Kidney epithelial cell (primary cell): ENCODE measurements around a stretch of chr11.

GRCh38 chr11:9758249-9759350 is 94.7 kb downstream of the SWAP70 start:
- RAMPAGE, long total RNA = no peak
- RRBS = 1% methylated on average over 16 of the region's 88 CpGs

DNA sequence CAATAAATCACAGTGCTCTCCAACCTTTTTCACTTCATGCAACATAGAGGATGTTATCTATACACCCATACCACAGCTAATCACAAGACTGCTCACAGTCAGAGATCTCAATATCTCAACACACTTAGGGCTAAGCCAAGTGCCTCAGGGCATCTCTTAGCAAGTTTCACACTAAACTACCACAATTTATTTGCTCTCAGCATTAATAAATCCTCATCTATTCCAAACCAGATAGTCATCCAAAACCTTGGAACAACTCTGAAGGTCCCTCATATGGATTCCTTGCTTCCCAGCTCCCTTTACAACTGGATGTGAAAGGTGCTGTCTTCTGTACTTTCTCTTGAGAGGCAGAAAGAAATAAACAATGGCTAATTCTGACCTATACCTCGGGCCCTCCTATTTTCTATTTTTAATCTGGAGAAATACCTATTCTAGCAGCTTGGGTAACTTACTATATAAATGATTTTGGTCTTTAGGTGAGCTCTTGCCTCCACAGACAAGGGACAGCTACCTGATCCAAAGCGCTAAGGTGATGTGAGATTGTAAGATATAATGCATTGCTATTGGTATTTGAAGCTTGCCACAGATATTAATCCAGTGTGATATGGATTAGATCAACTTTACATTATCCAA is 129.2 kb downstream of the SBF2 start:
- RAMPAGE, long total RNA = no peak
- RRBS = no CpG with 5 or more reads among the region's 2 CpGs

GRCh38 chr11:10209284-10209794 is 84.7 kb downstream of the SBF2 start:
- RAMPAGE, long total RNA = no peak
- RRBS = no CpG with 5 or more reads among the region's 5 CpGs

- RAMPAGE, long total RNA = no peak
- RRBS = no CpG with 5 or more reads among the region's 2 CpGs
These were observed 21.5 kb downstream of the ADM start for GRCh38 chr11:10326274-10326805.

DNA sequence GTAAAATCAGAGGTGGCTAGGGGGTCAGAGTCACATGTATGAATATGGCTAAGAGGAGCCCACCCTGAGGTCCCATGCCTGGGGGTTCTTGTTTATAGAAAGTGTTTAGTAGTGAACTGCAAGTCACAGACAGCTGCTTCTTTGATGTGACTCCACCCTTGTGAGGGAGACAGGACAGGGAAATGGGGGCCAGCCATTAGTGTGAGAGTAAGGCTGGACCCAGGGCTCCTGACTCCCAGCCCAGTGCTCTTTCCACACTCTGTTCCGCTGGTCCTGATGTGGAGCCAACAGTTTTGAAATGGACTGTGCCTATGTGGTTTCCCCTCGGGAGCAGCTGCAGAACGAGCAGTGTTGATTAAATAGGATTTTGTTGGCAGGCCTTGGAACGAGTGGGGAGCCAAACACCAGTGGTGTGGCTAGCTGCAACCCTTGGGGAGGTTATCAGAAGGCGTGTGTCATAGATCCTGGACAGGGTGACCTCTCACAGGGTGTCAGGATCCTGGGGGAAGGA is 66.6 kb upstream of the AMPD3 start:
- RAMPAGE, long total RNA = no peak
- RRBS = no CpG with 5 or more reads among the region's 5 CpGs

DNA sequence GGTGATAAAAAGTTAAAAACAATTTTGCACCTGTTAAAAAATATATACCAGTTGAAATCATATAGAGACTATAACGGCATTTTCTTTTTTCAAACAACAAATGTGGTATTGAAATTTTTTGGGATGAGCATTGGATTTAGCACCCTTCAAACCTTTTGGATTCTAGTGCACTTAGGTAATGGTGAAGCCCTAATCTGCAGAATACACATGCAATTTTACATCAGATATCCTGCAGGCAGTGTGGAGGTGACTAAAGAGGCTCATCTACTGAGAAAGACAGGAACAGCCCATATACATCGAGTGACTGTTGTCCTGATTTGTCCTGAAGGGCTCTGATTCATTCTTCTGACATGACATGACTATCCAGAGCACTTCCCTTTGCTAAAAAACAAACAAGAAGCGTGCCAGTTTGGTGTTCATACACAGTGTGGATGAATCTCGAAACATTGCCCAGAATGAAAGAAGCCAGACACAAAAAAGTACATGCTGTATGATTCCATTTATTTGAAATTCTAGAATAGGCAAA is 48.1 kb upstream of the AMPD3 start:
- RAMPAGE, long total RNA = no peak
- RRBS = no CpG with 5 or more reads among the region's 4 CpGs

- RAMPAGE, long total RNA = no peak
- RRBS = 3% methylated on average over 4 of the region's 20 CpGs
These were observed 1.1 kb downstream of the AMPD3 start for GRCh38 chr11:10455799-10456886.

DNA sequence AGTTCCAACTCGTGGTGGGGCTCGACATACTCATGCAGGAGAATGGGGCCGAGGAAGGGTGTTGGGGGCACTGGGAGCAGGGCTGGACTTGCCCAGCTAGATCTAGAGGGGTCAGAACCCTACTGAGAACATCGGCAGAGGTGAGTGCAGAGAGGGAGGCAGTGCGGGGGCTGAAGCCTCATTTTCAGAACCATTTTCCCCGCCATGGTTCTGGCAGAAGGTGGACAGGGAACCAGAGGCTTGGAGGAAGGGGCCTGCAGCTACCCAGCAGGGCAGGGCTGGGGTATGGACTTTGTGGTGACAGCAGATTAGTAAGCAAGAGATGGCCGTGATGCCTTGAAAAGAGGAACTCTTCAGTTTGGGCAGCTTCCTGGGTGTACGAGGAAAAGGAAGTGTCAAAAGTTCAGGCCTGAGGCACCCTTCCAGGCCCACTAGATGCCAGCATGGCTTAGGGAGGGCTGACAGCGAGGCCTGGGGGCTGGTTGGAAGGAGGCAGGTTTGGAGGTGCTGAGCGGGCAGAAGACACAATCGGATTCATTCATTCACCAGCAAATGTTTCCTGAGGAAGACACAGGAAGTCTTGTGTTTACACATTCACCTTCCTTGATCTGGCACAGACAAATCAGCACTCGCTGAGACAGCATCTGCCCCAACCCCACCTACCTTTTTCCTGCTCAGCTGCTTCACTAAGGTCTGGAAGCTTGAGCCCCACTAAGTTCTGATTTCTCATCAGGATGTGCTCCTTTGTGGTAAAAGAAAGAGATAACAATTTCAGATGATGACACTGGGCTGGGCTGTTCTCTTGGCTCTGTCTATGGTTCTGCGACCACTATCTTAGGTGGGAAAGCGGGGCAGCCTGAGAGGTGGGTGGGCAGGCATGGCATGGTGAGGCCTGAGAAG is 54.9 kb upstream of the LYVE1 start:
- RAMPAGE, long total RNA = no peak
- RRBS = no CpG with 5 or more reads among the region's 14 CpGs

GRCh38 chr11:10846363-10846984 is 11.4 kb downstream of the ZBED5 start:
- RAMPAGE, long total RNA = no peak
- RRBS = no CpG with 5 or more reads among the region's 1 CpG

- RAMPAGE, long total RNA = no peak
- RRBS = no CpG with 5 or more reads among the region's 6 CpGs
These were observed 42.1 kb upstream of the ZBED5 start for GRCh38 chr11:10899948-10900289.

DNA sequence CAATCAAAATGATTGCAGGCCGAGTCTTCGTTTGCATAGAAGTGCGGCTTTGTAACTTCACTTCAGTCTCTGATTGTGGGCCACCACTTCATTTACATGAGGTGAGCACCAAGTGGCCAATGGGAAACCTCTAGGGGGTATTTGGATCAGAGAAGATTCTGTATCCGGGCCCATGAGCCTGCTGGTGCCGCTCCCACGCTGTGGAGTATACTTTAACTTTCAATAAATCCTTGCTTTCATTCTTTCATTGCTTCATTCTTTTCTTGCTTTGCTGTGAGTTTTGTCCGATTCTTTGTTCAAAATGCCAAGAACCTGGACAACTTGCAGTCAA is 50.9 kb upstream of the ZBED5 start:
- RAMPAGE, long total RNA = no peak
- RRBS = no CpG with 5 or more reads among the region's 7 CpGs

GRCh38 chr11:11147965-11148475 is 205.0 kb downstream of the CSNK2A3 start:
- RAMPAGE, long total RNA = no peak
- RRBS = no CpG with 5 or more reads among the region's 8 CpGs

GRCh38 chr11:11449313-11449916 is 96.4 kb upstream of the CSNK2A3 start:
- RAMPAGE, long total RNA = no peak
- RRBS = no CpG with 5 or more reads among the region's 4 CpGs

- RAMPAGE, long total RNA = no peak
- RRBS = no CpG with 5 or more reads among the region's 4 CpGs
These were observed 59.9 kb downstream of the DKK3 start for GRCh38 chr11:11948244-11949207.

GRCh38 chr11:11963156-11963505 is 45.3 kb downstream of the DKK3 start:
- RAMPAGE, long total RNA = no peak
- RRBS = no CpG with 5 or more reads among the region's 7 CpGs

DNA sequence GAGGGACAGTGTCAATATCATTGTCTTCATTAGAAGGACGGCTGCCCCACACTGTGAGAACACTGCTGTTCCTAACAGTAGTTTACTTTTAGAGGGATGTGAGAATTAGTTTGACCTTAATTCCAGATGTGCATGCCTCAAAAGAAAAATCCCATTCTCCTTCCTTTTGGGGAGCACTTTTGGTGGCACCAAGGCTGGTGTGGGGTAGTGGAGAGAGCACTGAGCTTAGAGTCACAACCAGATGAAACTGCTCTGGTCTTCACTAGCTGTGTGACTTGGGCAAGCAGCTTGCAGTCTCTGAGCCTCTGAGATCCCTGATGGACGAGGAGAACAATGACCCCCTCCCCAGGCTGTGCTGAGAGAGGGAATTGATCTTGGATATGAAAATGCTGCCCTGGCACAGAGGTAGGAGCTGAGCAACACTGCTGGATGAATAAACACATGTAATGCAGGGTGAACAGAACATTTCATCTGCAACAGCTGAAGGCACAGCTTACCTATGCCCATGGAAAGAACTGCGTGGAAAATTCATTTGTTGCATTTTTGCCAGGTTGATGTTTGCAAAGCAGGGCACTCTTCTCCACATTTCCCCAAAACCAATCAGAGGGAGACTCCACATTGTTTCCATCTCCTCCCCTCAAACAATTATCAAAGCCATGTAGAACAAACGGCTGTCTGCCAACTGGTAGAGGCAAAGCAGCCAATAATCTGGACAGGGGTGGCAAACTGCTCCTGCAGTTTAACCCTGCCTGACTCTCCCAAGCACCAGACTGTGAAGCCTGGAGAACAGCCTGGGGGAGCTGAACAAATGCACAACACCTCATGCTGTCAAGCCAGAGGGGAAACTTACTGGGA is 44.7 kb downstream of the DKK3 start:
- RAMPAGE, long total RNA = no peak
- RRBS = no CpG with 5 or more reads among the region's 4 CpGs

DNA sequence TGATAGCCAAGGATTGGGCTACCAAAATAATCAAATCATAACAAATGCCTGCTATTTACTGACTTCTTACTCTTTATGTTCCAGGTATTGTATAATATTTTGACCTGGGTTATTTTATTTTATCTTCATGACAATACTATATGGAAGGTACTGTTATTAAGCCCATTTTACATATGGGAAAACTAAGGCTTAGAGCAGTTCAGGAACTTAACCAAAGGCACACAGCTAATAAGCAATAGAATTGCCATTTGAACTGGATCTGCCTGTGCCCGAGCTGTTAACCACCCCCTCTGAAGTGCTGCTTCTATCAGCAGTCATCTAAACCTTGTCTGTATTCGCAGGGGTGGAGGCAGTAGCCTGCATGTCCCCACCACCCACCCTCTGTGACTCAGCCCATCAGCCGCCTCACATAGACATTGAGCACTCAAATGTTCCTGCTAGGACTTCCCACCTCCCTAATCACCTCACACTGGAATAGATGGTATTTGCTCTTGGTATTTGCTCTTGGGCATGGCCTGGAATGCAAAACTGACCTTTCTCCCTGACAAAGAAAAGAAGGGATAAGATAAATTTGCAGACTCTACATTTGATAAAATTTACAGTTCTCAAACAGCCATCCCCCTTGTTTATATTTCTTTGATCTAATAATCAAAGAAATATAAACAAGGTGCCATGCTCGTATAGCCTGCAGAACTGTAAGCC is 16.2 kb downstream of the DKK3 start:
- RAMPAGE, long total RNA = no peak
- RRBS = no CpG with 5 or more reads among the region's 4 CpGs

DNA sequence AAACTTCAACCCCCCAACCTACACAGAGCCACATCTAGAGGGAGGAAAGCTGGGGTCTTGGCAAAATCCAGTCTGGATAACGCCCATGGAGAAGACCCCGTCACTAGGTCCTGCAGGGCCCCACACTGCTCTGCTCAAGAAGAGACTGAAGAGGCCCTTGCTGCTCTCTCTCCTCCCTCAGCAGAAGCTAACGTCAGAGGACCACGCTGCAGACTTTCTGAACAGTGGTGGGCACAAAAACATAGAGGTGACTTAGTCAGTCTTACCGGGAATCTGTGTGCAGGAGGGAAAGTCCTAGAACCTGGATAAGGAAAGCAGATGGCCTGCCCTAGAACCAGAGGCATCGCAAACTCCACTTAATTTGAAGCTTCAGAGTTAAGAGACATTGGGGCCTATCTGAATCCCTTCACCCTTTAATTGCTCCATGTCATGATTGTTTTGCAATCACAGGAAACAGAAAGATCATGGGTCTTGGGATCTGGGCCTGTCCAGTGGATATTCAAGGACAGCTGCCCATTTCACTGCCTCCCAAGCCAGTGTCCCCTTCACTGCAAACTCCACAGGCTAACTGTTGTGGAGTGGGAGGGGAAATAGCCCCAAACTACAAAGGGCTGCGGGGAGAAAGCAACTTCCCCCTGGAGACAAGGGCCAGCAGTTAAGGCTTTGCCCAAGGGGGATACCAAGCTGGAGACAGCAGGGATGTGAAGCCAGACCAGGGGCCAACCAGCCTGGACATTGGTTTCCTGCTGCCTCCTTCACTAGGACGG is 1.7 kb downstream of the DKK3 start:
- RAMPAGE, long total RNA = no peak
- RRBS = no CpG with 5 or more reads among the region's 8 CpGs

- RAMPAGE, long total RNA = no peak
- RRBS = no CpG with 5 or more reads among the region's 1 CpG
These were observed 14.7 kb upstream of the DKK3 start for GRCh38 chr11:12023171-12023579.

- RAMPAGE, long total RNA = no peak
- RRBS = no CpG with 5 or more reads among the region's 18 CpGs
These were observed 35.8 kb upstream of the DKK3 start for GRCh38 chr11:12043937-12044999.